Mesenchymal stem cell of Wharton's jelly (primary cell): Measurements from ENCODE around the genes TMEM184C and ARHGAP10.

DNA sequence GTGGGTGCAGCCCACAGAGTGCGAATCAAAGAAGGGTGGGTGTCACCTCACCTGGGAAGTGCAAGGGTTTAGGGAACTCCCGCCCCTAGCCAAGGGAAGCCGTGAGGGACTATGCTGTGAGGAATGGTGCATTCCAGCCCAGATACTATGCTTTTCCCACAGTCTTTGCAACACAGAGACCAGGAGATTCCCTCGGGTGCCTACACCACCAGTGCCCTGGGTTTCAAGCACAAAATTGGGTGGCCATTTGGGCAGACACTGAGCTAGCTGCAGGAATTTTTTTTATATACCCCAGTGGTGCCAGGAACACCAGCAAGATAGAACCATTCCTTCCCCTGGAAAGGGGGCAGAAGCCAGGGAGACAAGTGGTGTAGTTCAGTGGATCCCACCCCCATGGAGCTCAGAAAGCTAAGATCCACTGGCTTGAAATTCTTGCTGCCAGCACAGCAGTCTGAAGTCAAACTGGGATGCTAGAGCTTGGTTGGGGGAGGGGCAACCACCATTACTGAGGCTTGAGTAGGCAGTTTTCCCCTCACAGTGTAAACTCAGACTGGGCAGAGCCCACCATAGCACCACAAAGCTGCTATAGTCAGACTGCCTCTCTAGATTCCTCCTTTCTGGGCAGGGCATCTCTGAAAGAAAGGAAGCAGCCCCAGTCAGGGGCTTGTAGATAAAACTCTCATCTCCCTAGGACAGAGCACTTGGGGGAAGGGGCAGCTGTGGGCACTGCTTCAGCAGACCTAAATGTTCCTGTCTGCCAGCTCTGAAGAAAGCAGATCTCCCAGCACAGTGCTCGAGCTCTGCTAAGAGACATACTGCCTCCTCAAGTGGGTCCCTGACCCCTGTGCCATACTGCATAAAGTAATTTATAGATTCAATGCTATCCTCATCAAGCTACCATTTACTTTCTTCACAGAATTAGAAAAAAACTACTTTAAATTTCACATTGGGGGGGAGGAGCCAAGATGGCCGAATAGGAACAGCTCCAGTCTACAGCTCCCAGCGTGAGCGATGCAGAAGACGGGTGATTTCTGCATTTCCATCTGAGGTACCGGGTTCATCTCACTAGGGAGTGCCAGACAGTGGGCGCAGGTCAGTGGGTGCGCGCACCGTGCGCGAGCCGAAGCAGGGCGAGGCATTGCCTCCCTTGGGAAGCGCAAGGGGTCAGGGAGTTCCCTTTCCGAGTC lies 163.1 kb downstream of the HHIP start:
- CAGE, long polyA plus RNA: no peak

GRCh38 chr4:145177442-145177790 lies 3.0 kb downstream of the OTUD4 start:
- CAGE, long polyA plus RNA: no peak

- CAGE, long polyA plus RNA: no peak
Measured at GRCh38 chr4:145179089-145180094, 997 bp downstream of the OTUD4 start.

- CAGE, long polyA plus RNA: no peak
Measured at GRCh38 chr4:145195492-145196136, 15.2 kb upstream of the OTUD4 start.

- CAGE, long polyA plus RNA: no peak
Measured at GRCh38 chr4:145532947-145533402, 51.3 kb downstream of the SMAD1 start.

GRCh38 chr4:145545605-145546195 lies 64.0 kb downstream of the SMAD1 start:
- CAGE, long polyA plus RNA: no peak

DNA sequence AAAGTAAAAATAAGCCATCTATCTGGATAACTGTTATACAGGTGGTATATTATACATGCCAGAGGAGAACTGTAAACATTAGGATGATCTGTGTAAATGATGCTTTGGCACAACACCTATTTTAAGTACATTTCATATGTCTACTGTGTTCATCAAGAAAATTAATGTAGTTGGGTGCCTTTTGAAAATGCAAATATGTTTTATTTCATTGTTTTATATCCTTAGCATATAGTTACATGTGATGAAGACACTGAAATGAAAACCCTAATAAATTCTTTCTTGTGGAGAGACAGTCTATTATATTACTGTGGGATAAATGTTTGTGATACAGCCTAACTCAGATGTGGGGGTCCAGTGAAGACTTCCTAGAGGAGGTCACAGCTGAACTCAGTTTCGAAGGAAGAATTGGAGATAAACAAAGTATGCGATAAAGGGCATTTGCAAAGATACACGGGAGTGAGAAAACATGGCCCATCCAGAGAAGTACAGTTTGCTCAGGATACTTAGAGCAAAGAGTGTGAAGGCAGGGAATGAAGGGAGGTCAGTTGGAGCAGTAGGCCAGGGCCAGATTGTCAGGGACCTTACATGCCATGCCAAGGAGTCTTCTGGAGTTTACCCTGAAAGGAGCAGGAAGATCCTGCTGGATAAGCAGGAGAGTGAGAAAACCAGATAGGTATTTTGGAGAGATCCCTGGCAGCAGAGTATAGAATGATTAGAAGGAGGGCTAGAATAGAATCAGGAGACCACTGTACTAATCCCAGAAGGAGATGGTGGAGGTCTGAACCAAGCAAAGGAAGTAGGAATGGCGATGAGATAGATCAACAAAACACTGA lies 27.4 kb downstream of the MMAA start:
- CAGE, long polyA plus RNA: no peak

DNA sequence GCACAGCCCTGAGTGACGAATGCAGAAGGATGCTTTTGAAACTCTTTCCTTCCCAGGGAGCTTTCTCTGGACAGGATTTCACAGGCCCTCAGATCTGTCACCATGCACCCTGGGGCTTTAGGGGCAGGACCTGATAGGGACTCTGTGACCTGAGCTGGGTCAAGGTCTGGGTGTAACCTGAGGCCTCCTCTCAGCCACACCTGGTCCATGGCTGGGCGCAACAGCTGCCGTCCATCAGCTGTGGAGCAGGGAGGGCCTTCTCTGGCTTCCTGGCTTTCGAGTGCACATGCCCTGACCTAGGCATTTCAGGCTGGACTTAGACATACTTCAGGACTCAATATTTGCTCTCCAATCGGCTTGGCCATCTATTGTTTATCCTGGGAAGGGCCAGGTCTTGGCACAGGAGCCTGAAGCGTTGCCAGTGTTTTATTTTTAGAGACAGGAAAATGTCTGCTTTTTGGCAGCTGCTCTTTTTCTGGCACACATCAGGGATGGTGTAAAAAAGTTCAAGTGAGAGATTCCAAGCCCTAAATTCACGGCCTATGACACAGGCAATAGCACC lies 56.4 kb downstream of the C4orf51 start:
- CAGE, long polyA plus RNA: no peak

GRCh38 chr4:145881961-145882508 lies 56.6 kb downstream of the ZNF827 start:
- CAGE, long polyA plus RNA: no peak

DNA sequence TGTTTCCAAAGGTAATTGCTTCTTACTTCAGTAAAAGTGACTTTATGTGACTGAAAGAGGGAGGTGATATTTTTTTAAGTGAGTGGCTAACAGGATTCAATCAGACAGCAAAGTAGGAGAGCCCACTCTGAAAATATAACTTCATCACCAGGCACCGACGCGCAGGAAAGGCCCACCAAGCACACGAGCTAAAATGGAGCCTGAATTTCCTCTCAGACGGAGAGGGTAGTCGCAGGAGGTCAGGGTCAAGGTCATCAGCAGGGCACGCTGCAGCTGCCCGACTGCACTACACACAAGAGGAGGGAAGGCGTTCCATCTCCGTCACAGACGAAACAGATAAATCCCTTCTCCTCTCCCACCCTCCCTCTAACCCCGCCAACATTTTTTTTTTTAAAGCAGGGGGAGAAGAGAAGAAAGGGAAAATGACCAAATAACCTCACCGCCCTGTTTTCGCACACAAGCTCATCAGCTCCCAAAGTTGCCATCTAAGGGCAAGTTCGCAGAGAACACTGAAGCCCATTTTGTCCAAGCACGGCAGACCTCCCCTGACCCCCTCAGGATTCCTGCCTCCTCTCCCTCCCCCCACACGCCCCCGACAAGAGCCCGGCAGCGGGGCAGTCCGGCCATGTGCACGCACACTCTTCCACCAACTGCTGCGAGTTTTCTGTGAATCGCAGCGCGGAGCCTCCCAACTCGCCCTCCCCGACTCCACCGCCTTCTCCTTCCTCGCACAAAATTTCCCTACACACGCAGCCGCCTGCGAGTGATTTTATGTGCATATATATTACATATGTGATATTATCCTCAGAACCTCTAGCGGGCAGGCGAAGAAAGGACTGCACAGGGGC lies 2.8 kb downstream of the ZNF827 start:
- CAGE, long polyA plus RNA: no peak

GRCh38 chr4:146033000-146033735 lies 94.5 kb upstream of the ZNF827 start:
- CAGE, long polyA plus RNA: no peak

GRCh38 chr4:147103536-147104194 lies 158.0 kb upstream of the TTC29 start:
- CAGE, long polyA plus RNA: no peak

GRCh38 chr4:147546186-147546785 lies 65.4 kb downstream of the EDNRA start:
- CAGE, long polyA plus RNA: no peak

DNA sequence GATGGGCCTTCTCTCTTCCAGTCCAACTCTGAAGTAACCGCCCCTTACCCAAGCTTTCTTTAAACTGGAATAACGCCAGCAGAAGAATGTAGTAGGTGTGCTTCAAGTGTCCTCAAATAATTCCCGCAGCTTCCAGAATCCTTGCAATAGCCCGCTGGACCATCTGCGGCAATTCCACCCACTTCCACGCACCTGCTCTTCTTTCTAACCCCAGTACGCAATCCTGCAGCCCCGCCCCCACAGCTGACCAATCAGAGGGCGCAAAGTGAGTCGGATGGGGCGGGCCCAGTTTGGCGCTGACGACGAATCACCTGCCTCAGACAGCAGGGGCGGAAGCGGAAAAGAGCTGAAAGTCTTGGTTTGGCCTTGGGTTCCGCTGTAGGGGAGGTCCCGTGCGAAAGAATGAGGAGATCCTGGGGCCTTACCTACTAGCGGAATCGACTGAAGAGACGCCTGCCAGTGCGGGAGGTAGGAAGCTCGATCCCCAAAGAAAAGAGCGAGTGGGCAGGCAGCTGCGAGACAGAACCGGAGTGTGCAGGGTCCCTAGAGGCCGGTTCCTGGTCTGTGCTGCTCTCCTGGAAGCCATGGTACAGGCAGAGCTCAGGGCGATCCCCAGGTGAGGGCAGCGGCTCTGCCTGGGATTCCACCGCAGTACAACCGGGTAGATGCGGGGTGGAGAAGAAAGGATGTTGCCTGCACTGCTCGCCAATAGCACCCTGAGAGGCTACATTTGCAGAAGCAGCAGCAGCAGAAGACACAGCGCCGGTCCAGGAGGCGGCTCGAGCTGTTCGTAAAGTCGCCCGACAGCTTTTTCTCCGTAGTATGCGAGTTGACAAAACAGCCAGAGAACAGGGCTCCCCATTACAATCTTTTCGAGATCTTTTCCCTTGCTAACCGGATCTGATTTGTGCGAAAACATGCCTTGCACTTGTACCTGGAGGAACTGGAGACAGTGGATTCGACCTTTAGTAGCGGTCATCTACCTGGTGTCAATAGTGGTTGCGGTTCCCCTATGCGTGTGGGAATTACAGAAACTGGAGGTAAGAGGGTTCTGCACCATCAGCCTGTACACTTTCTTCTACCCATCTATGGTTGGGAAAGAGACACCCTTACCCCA lies at the start of gene TMEM184C:
TSS of gene TMEM184C (plus strand) at position 358 of the 1,117 bp plus-strand sequence.
- CAGE, long polyA plus RNA: no peak

DNA sequence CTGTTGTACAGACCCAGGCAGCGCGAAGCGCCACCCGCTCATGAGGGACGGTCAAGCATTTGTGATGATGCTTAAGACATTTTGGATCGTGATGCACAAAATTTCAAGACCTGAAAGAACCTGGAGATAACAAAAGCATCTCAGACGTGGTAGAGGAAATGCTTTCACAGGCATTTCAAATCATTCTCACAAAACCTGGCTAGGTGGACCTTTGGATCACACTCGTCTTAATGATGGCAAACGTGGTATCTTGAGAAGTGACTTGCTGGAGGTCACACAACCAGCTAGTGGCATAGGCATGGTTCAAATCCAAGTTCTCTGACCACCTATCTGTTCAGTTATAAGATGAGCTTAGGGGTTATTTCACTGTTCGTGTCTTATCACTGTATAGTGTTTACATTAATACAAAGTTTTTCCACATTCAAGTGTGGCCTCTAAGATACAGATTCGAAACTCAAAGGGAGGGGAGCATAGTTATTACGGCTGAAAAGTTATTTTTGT lies 512 bp upstream of the PRMT9 start:
- CAGE, long polyA plus RNA: no peak

DNA sequence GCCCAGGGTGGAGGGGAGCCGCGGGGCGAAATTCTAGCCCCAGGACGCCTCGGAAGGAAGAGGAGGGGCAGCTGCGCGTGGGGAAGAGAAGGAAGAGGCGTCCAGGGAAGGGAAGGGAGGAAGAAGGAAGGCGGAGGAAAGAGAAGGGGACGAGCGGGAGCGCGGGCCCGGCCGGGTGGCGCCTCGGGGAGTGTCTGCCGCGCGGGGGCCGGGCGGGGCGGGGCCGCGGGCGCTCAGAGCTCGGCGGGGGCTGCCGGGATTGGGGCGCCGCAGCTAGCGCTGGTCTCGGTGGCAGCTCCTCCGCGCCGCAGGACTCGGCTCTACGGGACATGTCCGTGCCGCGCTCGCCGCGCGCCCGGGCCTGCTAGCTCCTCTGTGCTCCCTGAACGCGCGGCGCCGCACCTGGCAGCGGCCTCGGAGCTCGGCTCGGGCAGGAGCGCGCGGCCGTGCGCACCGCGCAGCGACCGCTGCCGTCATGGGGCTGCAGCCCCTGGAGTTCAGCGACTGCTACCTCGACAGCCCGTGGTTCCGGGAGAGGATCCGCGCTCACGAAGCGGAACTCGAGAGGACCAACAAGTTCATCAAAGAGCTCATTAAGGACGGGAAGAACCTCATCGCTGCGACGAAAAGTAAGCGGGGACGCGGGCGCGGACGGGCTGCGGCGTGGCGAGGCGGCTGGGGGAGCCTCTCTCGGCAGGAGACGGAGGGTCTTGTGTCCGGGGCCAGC lies at the start of gene ARHGAP10:
TSS of gene ARHGAP10 (plus strand) at position 262 of the 727 bp plus-strand sequence.
- CAGE, long polyA plus RNA: no peak

GRCh38 chr4:147881593-147882146 lies 149.8 kb downstream of the ARHGAP10 start:
- CAGE, long polyA plus RNA: no peak

- CAGE, long polyA plus RNA: no peak
Measured at GRCh38 chr4:148191948-148192758, 250.1 kb downstream of the NR3C2 start.

DNA sequence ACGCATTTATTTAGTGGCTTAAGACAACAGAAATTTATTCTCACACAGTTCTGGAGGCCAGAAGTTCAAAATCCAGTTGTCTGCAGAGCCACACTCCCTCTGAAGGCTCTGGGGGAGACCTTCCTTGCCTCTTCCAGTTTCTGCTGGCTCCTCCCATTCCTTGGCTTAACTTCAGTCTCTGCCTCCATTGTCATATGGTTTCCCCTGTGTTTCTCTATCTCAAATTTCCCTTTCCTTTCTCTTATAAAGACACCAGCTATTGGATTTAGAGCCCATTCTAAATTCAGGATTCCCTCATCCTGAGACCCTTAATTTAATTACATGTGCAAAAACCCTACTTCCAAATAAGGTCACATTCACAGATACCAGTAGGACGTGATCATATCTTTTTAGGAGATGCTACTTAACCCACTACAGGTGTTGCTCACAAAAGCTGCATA lies 44.3 kb downstream of the NR3C2 start:
- CAGE, long polyA plus RNA: no peak

DNA sequence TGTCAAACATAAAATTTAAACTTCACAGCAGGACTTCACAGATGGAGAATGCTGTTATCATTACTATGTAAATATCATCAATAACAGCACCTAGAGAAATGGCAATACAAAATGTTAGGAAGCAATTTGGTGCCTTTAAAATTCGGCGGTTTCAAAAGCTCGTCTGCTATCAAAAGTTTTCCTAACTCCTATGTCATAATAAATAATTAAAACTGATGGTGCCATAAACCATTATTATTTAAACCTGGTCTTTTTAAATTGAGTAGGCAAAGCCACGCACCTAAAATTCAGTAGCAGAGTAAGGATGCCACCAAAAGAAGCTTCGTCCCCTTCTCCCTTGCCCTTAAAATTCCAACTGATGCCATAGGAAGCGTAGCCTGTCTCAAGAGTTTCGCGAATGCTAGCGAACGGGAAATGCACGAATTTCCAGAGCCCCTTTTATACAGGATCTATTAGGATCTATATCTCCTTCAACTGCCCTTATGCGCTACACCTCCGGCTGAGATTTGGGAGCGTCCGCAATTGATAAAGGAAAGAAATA lies 858 bp downstream of the NR3C2 start:
- CAGE, long polyA plus RNA: no peak